Trachea (tissue), 1 donor: ENCODE results near the gene SH3BGR.

- PRO-cap: no peak
These were observed 115.4 kb downstream of the ETS2 start for GRCh38 chr21:38920991-38921620.

DNA sequence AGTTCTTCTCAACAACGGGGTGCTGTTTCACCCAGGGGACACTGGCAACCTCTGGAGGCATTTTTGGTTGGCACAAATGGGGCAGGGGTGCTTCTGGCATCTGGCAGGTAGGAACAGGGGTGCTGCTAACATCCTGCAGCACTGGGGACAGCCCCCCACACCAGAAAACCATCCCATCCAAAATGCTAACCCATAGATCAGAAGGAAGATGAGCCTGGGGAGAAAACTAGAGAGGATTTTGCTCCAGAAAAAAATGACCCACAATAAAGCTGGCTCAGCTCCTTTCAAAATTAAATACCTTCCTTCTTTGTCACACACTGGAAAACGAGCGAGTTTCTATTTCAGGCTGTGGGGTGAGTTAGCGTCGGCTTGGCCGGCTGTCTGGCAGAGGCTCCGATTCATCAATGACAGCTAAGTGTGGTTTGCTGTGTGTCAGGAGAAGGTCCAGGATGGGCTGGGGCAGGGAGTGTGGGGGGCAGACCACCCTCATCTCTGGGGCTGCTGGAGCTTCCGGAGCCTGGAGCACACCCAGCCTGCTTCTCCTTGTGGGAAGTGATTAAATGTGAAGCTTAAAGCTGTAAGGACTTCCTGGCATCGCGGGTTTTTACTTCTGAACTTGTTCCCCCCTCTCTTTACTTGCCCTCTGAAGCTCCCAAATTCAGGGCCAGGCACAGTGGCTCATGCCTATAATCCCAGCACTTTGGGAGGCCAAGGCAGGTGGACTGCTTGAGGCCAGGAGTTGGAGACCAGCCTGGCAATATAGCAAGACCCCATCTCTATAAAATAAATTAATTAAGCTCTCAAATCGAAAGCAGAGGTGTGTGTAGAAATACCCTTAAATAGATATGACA is 120.2 kb downstream of the ETS2 start:
- PRO-cap: bidirectional peak, plus-strand start at position 396 of the sequence, minus-strand start at position 406 of the sequence

DNA sequence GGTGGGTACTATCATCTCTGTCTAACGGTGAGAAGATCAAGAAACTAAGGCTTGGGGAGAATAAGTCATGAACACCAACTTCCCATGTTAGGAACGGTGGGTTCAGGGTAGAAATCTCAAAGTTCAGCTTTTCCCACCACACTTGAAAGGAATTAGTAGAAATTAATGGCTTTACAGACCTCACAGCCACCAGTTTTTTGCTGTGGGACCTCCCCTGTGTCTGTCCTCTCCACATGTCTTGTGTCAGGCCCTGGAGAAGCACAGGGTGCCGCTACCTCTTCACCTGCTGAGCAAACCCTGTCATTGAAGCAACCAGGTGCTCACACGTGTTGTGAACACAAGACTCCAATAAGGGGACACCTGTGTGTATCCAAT is 148.6 kb downstream of the ETS2 start:
- PRO-cap: no peak

- PRO-cap: no peak
These were observed 177.8 kb downstream of the PSMG1 start for GRCh38 chr21:39005416-39005973.

DNA sequence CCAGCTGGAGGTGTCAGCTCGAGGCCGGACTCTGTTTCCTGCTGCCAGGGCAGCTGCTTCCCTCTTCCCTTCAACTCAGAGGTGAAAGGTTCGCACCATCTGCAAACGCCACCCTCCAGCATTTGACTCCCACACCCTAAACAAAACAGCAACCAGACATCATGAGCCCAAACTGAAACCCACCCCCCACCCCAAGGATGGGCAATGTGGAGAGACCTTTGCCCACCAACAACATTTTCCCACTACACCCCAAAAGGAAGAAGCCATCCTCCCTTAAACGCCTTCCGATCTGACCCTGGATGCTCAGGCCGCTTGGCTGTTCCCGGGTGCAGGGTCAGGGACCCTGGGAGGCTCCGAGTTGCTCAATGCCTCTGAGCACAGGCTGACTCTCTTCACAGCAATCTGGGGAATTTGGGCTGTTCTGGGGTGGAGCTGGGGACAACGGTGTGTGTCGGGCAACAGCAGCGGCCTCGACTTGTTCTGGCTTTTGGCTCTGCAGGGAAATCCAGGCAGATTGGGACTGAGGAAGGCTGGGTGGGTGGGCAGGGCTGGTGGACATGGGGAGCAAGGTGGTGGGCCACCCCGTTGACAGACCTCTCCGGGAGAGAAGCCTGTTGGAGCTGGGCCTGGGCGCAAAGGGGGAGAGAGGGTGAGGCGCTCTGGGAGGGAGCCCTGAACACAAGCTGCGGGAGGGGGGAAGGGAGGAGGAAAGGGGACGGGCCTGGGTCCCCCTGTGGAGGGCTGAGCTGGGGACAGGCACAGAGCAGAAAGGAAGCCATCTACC is 162.1 kb downstream of the PSMG1 start:
- PRO-cap: bidirectional peak, plus-strand start at position 419 of the sequence, minus-strand start at position 291 of the sequence

DNA sequence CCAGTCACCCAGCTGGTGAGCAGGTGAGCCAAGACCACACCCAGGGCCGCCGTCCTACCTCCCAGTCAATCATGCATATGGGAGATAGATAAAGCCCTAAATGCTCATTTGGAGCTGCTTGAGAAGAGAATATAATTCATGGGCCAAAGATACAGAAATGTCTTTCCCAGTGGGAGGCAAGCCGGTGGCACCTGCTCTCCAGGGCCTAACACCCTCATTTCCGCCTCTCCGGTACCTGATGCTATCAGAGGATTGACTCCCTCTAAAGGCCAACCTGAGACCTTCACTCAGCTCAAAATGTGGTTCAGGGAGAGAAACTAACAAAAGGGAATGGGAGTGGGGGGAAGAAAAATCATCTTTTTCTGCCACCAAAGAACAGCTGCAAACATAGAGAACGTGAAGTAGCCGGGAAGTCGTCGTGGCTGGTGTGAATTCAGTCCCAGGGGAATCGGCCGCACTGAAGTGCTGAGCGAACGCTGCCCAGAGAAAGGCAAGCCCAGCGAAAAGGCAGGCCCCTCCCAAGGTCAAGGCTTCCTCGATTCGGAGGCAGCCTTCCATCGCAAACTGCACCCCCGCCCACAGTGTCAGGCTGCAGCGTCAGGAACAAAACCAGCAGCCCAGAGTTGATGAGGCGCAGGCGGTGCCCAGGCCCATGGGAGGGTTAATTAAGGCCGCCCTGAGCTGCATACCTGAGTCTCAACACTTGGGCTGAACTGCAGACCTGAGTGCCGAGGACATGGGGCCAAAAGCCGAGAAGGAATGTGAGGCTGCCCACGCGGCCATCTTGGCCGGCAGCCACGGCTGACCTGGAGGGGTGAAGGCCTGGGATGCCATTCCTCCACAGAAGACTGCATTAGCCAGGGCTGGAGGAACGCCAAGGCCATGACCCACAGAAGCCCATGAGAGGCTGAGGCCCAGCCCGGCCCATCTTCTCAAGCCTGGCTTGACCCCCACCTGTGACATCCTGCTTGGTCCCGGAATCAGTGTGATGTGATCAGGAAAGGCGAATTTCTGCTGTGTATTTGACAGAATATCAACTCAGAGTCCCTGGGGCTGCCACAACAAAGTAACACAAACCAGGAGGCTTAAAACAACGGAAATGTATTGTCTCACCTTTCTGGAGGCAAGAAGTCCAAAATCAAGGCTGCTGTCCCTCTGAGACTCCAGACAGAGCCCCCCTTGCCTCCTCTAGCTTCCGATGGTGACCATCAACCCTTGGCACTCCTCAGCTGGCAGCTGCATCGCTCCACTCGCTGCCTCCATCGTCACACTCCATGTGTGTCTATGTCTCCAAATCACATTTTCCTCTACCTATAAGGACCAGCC is 160.0 kb downstream of the PSMG1 start:
- PRO-cap: no peak

- PRO-cap: unidirectional peak, minus-strand start at chr21:39040628
These were observed 142.7 kb downstream of the PSMG1 start for GRCh38 chr21:39040483-39040959.

DNA sequence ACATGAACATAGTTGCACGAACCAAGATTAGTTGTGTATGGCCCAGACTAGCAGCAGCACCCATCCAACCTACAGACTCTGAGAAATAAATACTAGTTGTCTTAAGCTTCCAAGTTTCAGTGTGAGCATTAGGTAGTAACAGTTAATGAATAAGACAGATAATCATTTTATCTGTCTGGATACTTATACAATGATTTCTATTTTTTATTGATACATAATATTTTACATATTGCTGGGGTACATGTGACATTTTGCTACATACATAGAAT is 18.0 kb downstream of the PSMG1 start:
- PRO-cap: no peak

- PRO-cap: bidirectional peak, plus-strand start at chr21:39183937, minus-strand start at chr21:39183819; bidirectional peak, plus-strand start at chr21:39184013, minus-strand start at chr21:39184068
These were observed 661 bp upstream of the PSMG1 start for GRCh38 chr21:39183689-39184534.

DNA sequence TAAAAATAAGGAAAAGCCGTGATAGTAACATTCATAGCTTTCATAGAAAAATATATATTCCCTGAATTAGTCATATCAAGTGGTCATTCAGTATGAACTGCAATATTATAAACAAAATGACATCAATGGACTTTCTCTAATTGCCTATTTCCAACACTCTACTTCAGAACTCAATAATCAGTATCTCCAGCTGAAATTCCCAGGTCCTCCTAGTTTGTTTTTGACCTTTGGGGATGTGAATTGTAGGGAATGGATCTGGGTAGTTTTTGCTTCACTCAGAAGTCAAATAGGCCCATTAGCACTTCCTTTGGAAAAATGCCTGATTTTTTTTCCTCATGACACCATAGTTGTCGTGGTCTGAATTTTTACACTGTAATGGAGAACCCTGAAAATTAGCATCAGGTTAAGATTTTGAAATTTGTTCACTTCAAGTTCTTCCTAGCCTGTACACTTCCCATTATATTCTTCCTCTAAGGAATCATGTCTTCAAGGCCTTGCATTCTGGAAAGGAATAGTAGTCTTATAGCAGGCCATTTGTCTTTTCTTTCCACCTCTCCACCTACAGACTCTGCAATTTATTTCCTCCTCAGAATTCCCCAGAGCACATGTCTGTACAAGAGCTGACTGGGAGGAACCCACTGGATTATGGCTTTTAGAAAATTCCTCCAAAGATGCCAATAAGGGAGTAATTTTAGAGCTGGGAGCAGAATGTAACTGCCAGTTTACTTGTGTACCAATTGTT is 3.2 kb upstream of the PSMG1 start:
- PRO-cap: no peak

GRCh38 chr21:39238326-39238858 is 55.1 kb upstream of the PSMG1 start:
- PRO-cap: no peak

GRCh38 chr21:39264193-39265088 is 49.0 kb downstream of the BRWD1 start:
- PRO-cap: no peak

DNA sequence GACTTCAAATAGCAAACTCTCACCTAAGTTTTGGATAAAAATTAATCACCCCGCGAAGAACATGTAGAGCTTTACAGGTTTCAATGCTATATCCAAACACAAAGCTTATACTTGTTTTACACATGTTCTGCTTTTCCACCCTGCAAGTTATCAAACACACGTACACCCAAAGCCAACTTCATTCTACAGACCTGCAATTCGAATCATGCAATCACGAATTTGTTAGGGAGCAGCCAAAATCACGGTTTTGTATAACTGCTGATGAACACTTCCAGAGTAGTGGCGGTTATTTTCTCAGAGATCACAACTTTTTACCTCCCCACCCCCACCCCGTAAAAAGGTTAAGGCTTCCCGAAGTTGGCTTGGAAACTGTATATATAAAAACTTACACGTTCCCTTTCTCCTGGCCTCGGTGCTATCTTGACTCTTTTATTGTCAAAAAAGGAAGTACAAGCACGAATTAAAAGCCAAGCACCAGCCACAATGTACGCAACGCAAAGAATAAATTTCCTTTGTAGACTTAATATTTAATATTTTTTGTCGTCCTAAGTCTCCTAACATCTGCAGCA is 1.3 kb downstream of the HMGN1 start:
- PRO-cap: no peak

GRCh38 chr21:39451262-39452442 is at the start of gene SH3BGR:
SH3BGR (plus strand) TSS chr21:39451970.
- PRO-cap: bidirectional peak, plus-strand start at chr21:39451934, minus-strand start at chr21:39451587

DNA sequence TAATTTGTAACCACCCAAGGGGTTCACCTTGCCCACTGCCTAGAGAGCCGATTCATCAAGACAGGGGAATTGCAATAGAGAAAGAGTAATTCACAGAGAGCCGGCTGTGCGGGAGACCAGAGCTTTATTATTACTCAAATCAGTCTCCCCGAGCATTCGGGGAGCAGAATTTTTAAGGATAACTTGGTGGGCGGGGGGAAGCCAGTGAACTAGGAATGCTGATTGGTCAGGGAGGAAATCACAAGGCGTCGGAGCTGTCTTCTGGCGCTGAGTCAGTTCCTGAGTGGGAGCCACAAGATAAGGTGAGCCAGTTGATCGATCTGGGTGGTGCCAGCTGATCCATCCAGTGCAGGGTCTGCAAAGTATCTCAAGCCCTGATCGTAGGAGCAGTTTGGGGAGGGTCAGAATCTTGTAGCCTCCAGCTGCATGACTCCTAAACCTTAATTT is 76.7 kb upstream of the B3GALT5 start:
- PRO-cap: no peak

GRCh38 chr21:39579773-39580237 is 32.9 kb upstream of the B3GALT5 start:
- PRO-cap: no peak

- PRO-cap: no peak
These were observed 34.8 kb downstream of the B3GALT5 start for GRCh38 chr21:39647529-39647921.

GRCh38 chr21:41124251-41124867 is 43.6 kb upstream of the BACE2 start:
- PRO-cap: no peak

DNA sequence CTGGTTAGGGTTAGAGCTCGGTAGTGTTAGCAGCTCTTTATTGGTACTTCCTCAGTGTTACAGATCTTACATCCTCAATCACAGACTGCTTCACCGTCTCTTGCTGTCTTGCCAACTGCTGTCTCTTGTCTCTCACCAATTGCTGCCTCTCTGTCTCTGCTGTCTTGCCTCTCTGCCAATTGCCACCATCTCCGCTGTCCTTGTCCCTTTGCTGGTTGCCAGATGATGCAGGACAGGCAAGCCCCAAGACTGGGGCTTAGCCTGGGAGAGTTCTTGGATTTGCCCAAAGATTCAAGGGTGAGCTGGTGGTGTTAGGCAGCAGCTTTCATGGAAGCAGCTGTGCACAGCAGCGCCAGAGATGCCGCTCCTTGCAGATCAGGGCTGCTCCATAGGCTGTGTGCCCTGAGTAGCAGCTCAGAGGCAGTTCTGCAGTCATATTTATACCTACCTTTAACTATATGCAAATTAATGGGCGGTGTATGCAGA is 18.5 kb downstream of the BACE2 start:
- PRO-cap: no peak

GRCh38 chr21:41236360-41236904 is 68.5 kb downstream of the BACE2 start:
- PRO-cap: no peak